Tongue (tissue), 2 donors: ENCODE measurements around the genes CLDN1 and TMEM207.

- RAMPAGE, long total RNA, result no peak
These were observed 164.2 kb upstream of the LPP start for GRCh38 chr3:187989727-187990253.

DNA sequence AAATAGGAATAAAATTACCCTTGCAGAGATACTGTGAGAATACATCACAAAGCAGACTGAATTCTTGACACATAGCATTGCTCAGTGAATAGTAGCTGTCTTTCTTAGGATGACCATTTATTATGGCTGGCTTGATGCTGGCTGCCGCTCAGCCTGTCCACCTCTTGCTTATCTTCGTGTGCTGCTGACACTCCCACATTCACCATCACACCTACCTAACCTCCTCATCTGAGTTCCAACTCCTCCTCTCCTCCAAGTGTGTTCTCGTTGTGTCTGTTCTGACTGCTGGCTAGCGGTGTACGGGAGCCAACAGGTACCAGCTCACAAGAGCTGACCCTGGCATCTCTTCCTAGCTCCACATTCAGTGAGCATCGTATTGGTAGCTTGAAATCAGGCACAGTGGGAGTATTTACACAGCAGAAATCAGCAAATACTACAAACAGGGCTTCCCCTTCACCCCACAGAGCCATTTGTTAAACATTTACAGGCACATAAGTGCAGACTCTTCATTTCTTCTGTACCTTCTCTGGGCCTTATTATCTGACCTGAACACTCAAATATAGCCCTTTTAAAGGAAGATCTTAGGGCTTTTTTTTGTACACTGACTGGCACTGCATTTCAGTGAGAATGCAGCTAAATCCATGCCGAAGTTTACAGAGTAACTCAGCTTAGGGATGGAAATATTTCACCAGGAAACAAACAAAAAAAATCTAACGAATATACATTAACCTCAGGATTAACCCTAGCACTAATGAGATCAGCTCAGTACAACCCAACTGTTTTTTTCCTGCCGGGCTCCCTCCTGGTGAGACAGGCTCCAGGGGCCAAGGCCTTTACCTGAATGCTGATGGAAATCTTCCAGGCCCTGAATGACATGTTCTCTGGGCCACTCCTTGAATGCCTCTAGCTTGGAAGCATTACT, 150.6 kb upstream of the LPP start:
- RAMPAGE, long total RNA, result no peak

DNA sequence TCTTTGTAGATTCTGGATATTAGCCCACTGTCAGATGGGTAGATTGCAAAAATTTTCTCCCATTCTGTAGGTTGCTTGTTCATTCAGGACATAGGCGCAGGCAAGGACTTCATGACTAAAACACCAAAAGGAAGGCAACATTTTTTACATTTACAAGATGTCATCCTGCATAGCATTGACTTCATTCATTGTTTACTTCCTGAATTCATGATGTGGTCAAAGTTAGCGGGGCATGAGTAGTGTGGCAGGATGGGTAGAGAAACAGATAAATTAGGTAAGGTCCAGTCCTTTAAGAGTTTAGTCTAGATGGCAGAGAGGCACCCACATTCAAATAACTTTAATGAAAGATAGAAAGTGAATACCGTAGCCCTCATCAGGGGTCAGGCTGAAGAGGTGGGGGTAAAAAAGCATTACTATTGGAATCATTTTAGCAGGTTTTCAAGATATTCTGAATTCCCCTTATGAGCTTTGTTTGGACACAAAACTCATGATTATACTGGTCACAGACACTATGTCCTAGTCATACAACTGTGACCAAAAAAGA, 44.9 kb upstream of the LPP start:
- RAMPAGE, long total RNA, result no peak

DNA sequence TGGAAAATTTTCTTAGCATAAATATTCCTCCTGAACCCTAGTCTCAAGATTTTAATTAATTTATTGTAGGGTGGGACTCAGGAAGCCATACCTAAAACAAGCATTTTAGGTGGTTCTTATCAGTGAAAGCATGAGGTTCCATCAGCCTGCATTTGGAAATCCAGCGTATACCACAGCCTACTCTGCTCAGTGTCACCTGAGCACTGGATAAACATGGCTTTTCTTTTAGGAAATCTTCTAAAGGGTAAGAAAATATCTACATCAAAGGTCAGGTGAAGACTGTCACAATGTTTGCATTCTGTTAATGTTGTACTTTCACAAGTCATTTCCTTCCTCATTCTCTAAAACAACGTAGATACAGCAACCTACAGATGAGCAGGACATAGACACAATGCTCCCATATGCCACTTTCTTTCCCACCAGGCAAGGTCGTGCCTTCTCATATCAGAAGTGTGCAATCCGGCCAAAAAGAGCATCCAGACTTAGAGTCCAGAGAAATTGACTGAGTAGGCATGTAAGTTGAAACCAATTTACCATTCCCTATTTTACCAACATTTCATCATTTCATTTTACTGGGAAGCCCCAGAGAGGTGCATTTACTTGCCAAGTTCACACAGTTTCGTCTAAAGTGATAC, 30.8 kb upstream of the LPP start:
- RAMPAGE, long total RNA, result no peak

- RAMPAGE, long total RNA, result no peak
These were observed 994 bp upstream of the LPP start for GRCh38 chr3:188152975-188153351.

DNA sequence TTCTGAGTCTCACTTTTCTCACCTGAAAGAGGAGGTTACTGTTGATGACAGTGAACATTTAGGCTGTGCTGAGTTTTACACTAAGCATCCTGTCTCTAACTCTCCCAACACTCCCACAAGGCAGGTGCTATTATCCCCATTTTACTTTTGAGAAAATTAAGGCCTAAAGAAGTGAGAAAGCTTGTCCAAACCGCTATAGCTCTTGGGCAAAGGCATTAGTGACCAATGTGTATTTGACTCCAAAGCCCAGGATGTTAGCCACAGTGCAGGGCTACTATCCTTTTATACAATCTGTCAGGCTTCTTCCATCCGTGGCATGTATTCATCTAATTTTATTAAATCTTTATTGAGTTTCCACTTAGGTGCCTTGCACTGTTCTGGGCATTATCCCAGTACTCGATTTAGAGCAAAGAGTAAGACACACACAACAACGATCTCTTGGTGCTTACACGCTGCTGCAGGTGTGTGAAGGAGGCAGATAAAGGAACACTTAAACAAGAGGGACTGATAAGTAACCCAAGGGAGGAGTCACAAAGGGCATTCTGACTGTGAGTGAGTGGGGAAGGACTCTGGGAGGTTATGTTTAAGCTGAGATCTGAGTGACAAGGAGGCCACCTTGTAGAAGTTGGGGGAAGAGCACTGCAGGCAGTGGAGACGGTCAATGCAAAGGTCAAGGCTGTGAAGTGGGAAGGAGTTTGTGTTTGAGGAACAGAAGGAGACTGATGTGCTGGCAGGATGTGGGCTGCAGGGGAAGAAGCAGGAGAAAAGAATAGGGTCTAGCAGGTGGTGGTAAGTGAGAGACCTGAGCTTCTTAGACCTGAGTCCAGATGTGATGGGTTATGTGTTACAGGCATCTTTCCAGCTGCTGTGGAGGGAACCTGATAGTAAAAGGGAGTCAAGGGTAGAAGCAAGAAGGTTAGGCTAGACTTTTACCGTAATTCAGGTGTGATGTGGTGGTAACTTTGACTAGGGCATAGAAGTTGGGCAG, 63.0 kb downstream of the LPP start:
- RAMPAGE, long total RNA, result no peak

DNA sequence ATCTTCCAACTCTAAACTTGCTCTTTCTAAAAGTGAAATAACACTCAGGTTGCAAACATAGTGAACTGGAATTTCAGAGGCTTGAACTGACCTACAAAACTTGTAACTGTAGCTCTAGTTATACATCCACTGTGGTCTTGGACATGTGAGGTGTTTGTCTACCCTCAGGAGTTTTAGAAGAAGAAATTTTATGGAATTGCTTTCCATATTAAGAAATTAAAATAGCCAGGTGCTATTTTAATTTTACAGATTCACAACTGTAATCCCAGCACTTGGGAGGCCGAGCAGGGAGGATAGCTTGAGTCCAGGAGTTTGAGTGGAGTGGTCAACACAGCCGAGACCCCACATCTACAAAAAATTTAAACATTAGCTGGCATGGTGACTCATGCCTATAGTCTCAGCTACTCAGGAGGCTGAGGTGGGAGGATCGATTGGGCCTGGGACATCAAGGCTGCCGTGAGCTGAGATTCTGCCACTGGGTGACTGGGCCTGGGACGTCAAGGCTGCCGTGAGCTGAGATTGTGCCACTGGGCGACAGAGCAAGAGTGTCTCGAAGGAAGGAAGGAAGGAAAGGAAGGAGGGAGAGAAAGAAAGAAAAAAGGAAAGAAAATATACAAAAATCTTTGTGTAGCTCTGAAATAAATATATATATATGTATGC, 95.1 kb downstream of the LPP start:
- RAMPAGE, long total RNA, result no peak

DNA sequence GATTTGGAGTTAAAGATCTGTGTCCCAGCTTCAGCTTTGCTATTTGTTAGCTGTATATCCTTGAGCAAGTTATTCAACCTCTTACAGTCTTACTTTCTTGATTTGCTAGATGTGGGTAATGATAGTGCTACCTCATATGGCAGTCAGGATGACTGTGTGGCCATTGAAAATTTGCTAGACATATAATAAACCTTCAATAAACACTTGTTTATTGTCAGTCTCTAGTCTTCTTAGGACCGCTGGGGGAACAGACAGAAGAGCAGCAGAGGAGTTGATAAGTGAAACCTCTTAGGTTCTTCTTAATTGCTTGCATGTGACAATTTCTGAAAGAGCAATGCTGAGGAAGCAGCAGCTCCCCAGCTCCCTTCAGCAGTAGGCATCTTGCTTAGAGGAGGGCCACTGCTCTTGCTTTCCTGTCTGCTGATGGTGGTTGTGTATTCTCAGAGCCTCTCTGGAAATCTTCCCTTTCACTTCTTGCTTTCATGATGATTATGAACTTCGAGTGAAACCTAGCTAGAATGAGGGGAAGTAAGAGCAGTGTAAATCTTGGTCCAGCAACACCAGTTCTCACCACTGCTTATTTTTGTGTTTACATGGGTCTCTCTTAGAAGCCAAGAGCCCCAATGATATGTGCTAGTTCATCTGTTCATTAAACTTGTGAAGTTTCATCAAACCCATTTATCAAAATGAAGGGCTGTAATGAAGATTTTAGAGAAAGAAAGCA, 246.5 kb downstream of the LPP start:
- RAMPAGE, long total RNA, result no peak

- RAMPAGE, long total RNA, result no peak
These were observed 315.3 kb downstream of the LPP start for GRCh38 chr3:188469185-188469787.

DNA sequence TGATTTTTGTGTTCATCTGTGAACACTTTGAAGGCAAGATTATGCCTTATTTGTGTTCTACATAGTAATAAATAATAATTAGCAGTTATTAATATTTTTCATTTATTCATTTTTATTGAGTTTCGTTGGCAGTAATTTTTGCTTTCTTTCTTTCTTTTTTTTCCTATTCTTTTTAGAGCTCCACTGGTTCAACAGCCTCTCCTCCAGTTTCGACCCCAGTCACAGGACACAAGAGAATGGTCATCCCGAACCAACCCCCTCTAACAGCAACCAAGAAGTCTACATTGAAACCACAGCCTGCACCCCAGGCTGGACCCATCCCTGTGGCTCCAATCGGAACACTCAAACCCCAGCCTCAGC, 455.0 kb downstream of the LPP start:
- RAMPAGE, long total RNA, result no peak

DNA sequence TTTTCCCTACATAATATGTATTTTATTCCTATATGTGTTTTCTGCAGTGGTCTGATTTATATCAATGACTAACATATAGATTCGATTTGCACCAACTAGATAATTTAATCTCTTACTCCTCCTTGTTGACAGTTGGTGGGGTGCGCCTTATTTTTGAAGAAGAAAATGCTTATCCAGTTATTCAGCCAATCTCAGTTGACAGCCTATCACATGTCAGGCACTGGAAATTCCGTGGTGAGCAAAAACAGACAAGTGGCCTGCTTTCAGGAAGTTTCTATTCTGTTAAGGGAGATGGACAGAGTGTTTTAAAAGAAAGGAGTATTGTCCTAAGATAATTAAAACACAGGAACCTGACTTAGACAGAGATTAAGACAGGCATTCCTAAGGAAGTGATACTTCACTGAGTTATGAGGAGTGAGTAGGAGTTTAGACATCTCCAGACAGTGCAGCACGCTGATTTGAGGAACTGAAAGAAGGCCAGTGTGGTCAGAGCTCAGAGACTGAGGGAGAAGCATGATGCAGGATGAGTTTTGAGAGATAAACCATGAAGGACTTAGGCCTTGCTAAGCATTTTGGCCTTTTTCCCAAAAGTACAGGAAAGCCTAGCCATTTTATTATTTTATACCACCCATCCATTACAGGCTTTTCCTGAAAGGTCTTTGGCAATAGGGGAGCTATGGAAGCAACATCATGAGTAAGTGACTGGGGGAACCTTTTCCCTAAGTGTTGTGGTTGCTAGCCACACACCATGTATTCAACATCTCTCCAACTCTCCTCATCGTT, 375.8 kb upstream of the TPRG1 start:
- RAMPAGE, long total RNA, result no peak

DNA sequence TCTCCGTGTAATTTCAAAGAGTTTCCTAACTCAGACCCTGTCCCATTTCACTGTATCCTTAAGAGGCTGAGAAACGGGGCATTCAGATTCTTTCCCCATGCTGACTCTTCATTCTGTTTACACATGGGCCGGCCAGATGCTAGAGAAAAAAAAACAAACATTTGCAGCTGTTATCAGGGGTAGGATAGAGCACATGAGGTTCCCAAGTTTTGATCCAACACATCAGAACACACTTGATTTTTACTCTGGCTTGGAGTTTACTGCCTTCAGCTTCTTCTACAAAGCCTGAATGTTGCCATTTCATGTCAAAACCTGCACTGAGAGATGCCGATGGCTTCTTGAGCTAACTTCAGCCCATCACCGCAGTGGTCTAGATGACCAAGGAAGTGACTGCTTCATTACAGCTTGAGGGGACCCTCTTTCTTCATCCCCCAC, 215.8 kb upstream of the TPRG1 start:
- RAMPAGE, long total RNA, result no peak

DNA sequence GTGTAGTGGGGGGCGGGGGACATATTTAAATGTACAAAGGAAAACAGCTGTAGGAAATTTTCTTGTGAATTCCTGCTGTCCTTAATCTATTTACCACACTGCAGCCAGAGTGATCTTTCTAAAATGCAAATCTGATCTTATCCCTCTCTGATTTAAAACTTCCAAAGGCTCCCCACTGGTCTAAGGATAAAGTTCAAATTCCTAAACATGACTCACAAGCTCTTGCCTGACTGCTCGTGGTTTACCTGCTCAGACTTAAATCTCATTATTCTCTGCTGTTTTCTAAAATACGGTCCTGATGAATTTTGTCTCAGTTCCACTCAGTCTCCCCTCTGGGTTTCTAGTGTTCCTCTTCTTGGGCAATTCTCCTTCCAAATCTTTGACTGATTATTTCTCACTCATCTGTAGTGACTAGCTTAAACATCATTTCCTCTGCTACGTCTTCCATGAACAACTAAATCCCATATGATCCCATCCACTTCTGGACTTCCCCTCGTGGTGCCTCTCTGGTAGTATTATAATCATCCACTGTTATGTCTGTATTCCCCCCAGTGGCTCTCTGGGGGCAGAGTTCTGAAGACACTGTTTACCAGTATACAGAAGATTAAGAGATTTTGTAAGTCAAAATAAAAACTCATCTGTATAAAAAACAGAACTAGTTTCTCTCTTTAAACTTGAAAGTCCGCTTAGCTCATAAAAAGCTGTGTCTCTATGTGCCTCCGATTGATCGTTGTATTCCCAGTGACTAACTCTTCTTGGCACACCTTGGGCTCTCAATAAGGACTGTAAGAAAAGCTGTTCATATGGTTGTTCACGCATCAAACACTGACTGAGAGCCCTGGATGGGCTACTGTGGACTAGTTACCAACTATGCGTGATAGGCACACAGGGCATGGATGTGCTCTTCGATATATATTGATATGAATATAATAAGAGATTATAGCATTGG, 108.2 kb downstream of the P3H2 start:
- RAMPAGE, long total RNA, result no peak

DNA sequence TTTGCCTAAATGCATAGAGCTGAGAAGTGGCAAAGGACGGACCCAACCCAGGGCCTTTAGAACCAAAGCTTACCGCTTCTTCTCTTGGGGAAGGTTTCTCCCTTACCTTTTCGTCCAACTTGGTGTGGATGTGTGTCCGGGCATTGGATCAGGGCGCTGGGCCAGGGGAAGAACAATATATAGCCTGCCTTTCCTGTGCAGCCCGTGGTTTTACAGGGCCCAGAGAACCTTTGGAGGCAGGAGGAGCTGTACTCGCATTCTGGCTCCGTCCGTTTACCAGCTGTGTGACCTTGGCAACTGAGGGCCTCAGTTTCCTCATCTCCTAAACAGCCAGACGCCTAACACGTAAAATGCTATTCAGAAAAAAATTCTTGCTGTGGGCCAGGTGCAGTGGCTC, 732 bp upstream of the P3H2 start:
- RAMPAGE, long total RNA, result no peak

DNA sequence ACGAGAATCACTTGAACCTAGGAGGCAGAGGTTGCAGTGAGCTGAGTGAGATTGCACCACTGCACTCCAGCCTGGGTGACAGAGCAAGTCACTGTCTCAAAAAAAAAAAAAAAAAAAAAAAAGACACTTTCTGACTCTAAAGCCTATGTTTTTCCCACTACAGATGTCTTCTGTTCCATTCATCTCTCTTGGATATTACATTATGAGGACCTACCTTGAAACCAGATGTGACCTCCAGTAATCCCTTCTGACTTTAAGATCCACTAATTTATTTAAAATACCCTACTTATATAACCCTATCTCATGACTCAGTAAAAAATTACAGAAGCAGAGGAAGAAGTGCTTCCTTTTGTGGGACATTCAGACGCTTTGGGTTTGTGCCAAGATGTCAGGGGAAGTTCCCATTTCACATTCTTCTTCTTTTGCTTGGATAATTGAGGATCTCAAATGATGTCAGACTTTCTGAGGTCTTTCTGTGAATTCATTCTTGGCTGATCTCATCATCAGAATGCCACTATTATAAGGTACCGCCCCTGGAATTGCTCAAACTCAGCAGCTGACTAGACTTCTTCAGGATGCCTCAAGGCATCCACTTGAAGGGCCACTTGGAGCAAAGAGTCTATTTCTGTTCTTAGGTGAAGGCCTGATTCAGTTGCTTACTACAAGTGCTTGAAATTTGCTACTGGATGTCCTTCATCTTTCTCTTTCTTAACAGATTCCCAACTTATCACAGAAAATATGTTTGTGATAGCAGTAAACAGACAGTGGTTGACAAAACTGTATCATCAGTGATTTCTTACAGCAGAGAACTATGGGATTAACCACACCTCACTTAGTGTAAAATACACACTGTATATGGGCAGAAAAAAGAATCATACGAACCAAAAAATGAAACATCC, 90.3 kb downstream of the CLDN1 start:
- RAMPAGE, long total RNA, result no peak

DNA sequence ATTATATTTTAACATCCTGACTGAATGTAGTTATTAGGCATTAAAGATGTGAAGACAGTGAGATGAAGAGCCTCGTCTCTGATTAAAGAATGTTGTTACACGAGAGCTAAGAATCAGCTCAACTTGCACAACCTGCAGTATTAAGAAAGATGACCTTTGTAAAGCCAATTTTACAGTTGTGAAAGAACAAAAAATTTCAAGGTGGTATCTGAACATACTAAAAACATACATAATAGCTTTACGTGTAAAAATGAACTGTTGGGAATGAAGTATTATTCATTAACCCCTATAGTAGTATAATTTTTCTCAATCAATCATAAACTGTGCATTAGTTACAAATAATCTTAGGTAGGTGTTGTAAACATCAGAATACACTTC, 12.8 kb downstream of the CLDN1 start:
- RAMPAGE, long total RNA, result no peak

DNA sequence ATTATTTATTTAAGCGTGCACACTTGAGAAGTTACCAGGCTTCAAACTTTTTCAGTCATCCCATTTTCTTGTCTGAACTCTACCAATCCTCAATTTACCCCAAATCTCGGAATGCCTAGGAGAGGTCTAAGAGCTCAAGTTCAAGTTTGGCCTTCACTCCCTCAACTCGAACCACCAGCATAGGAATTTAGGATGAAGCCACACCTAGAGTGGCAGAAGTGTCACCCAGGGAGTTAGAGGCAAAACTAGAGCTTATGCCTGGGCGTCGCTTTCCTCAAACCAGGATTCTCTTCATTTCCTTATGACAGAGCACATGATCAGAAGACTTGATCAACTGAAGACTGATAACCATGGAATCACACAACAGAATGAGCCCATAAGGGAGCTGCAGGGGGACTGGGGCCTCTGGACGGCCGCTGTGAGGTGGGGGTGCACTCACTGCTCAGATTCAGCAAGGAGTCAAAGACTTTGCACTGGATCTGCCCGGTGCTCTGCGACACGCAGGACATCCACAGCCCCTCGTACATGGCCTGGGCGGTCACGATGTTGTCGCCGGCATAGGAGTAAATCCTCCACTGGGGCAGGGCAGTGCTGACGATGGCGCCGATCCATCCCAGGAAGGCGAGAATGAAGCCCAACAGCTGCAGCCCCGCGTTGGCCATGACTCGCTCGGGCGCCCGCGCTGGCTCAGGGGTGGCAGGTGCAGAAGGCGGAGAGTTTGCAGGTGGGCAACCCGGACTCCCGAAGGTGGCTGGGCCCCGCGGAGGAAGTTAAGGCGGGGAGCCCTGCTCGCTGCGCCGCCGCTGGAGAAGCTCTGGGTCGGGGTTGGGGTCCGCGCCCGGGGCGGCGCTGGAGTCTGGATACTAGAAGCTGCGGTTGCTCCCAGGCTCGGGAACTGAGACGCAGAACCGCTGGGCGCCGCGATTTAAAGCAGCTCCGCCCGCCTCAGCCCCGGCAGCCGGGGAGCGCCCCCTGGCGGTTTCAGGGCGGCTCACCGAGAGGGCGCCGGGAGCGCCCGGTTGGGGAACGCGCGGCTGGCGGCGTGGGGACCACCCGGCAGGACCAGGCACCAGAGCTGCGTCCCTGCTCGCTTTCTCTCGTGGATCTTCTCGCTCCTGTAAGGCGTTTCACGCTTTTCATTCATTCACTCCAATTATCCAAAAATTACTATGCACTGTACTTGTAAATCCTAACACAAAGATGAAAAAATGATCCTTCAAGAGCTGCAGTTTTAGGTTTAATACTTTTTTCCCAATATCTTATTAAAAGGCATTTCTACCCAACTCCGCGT, at the start of gene CLDN1:
Gene CLDN1, minus strand, starts transcription at position 902 of the 1,291 bp plus-strand sequence.
- RAMPAGE, long total RNA, result start-site peak on the minus strand centred at position 887 of the sequence, 72 bp wide, 40 and 13 reads in 2 replicates

DNA sequence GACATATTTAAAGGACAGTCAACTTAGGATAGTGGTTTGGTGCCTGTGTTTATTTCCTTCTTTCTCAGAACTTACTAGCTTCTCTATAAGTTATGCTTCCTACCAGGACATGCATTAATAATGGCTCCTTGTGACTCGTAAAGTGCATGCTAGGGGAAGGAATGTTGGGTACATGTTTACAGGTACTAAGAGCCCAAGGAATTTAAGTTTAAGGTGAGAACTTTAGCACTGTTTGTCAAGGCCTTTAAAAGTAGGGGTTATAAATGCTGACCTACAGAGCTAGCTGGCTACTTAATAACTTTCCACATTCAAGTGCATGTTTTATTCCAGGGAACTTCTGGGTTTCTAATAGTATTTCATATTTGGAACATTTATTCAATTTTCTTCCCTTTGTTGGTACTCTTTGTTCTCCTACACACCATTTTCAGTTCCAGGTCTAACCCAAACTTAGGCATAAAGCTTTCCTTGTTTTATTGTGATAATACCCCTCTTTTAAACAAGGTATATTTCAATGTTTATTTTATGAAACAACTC, at the start of gene TMEM207:
Gene TMEM207, minus strand, starts transcription at position 97 of the 534 bp plus-strand sequence.
- RAMPAGE, long total RNA, result no peak

DNA sequence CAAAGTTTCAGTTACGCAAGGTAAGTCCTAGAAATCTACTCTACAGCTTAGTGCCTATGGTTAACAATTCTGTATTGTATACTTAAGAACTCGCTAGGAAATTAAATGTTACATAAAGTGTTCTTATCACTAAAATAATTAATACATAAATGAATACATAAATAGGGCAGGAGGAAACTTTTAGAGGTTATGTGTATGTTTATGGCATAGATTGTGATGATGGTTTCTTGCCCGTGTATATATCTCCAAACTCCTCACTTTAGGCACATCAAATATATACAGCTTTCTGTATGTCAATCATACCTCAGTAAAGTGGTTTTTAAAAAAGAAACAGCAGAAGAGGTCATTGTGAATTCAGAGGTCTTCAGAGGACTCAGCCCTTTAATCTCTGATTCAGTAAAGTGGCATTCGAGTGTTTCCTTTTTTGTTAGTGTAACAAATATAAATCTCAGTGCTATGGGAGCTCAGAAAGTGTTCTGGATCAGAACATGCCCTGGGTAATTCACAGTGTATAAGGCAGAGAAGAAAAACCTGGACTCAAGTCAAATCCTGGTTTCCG, 66.9 kb downstream of the IL1RAP start:
- RAMPAGE, long total RNA, result no peak

GRCh38 chr3:190591098-190591507, 77.2 kb downstream of the IL1RAP start:
- RAMPAGE, long total RNA, result no peak